Liver (tissue), 9 donors: ENCODE measurements around a stretch of chr13.

DNA sequence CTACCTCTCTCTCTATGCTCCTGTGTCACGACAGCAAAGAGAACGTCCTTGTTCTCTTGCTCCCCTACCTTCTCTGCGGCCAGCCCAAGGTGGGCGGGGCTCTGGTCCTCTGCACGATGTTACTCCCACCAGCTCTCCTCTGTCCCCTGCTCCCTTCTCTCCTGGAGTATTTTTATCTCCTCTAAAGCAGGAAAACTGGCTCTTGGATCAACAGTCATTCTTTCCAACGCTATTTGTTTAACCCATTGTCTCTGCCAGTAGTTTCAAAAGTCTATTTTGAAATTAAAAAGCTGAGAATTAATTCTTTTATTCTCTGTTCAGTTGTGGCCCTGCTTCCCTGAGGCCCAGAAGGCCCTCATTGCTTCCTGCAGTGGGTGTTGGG is 36.4 kb upstream of the DGKH start:
- PRO-cap, 5 experiments: no peak in any of the 5 experiments
- RAMPAGE, long total RNA, 2 experiments: no peak in any of the 2 experiments
- RRBS: no CpG with 5 or more reads among the region's 6 CpGs

- PRO-cap, 5 experiments: no peak in any of the 5 experiments
- RAMPAGE, long total RNA, 2 experiments: no peak in any of the 2 experiments
- RRBS: 20% methylated on average over 3 of the region's 14 CpGs
These were observed 654 bp upstream of the AKAP11 start for GRCh38 chr13:42271267-42271729.

DNA sequence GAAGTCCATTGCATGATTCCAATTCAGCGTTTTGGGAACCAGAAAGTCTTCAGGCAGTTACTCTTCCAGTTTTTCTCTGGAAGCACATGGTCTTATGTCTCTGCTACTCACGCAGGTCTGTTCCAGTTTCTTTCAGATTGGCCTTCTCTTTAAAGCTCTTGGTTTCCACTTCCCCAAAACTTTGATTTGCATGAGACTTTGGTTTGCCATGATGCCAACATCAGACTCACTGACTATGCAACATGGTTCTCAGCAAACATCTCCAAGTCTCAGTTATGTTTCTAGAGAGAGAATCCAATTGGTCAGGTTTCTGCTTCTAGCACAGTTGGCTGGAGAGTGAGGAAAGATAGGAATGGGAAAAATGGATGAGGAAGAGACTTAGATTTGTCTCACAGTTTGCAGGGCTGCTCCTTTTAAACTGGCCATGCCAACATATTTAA is 3.2 kb downstream of the AKAP11 start:
- PRO-cap, 5 experiments: no peak in any of the 5 experiments
- RAMPAGE, long total RNA, 2 experiments: no peak in any of the 2 experiments
- RRBS: no CpG with 5 or more reads among the region's 2 CpGs

DNA sequence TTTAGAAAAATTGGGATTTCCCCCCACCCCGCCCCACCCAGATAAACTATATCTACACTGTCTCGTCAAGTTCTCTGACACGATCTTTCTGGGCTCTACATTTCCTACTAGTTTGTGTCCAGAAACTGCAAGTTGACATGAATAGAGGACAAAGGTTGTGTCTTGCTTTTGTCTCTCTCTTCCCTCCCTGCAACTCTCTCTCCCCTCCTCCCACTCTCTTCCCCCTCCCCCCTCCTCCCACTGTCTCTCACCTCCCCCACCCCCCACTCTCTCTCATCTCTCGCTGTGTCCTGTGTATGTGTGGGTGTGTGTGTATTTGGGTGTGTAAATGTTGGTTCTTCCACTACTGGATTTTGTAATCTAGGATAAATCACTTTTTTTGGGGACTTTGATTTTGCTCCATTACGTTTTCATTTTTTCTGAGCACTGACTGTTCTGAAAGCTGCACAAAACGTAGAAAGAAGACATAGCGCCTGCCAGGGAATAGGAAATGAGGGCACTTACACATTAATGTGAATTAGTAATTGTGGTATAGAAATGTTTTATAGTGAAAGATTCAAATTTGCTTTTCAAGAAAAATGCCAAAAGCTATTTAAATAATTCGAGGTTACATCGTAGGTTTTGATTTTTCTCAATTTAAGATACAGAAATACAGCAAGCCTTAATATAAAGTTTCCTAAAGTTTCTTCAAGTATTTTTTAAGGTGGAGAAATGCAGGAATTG is 48.5 kb downstream of the AKAP11 start:
- PRO-cap, 5 experiments: peak in 4 of 5 experiments; most common plus-strand start position 77 of the sequence (in 2); most common minus-strand start position 189 of the sequence (in 3)
- RAMPAGE, long total RNA, 2 experiments: no peak in any of the 2 experiments
- RRBS: no CpG with 5 or more reads among the region's 9 CpGs

DNA sequence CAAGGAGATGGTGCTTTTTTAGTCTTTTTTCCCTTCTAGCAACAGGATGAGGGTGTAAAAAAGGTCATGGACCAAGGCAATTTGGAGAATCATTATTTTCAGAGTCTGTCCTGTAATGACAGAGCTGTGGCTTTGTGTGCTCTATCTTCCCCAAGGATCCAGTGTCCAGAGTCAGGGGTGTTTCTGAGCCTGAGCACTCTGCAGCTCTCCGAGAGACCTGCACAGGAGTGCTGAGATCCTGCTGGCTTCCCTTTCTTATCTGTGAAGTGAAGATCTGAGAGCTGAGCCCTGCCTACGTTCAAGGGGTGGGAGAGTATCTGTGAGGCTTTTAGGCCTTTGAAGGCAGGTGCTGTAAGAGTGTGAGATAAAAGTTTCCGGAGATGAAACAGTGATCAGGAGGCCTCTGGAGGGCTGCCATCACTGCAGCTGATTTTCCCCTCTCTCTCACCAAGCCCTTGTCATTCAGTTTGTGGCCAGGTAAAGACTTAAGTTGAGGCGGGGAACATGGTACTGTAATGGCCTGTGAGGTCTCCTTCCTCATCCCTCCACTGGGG is 83.1 kb downstream of the AKAP11 start:
- PRO-cap, 5 experiments: no peak in any of the 5 experiments
- RAMPAGE, long total RNA, 2 experiments: no peak in any of the 2 experiments
- RRBS: no CpG with 5 or more reads among the region's 4 CpGs

DNA sequence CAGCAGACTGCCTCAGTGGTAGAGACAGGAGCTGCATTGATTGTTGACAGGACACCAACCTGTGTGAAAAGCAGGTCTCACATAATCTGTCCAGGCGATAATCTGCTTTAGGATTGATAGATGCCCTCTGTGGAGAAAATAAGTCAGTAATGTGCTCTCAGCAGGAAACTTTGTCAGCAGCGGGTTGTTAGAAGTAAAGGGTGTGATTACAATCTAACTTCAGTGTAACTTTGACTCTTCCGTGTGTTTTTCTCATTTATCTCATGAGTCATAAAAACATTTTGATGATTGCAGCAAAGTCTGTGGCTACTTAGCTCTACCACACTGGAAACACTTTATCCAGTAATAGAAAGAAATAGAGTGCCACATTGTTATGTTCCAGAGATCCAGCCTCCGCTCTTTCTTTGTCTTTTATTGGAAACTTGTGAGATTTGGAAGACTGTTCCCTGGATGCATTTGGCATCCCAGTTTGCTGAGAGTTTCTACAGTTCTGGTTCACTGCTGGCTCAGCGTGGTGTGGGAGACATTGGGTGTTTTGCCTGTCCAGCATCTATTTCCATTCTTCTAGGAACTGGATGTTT is 121.3 kb downstream of the AKAP11 start:
- PRO-cap, 5 experiments: no peak in any of the 5 experiments
- RAMPAGE, long total RNA, 2 experiments: no peak in any of the 2 experiments
- RRBS: no CpG with 5 or more reads among the region's 5 CpGs

GRCh38 chr13:42575749-42576507 is 2.0 kb downstream of the TNFSF11 start:
- PRO-cap, 5 experiments: no peak in any of the 5 experiments
- RAMPAGE, long total RNA, 2 experiments: no peak in any of the 2 experiments
- RRBS: no CpG with 5 or more reads among the region's 11 CpGs

DNA sequence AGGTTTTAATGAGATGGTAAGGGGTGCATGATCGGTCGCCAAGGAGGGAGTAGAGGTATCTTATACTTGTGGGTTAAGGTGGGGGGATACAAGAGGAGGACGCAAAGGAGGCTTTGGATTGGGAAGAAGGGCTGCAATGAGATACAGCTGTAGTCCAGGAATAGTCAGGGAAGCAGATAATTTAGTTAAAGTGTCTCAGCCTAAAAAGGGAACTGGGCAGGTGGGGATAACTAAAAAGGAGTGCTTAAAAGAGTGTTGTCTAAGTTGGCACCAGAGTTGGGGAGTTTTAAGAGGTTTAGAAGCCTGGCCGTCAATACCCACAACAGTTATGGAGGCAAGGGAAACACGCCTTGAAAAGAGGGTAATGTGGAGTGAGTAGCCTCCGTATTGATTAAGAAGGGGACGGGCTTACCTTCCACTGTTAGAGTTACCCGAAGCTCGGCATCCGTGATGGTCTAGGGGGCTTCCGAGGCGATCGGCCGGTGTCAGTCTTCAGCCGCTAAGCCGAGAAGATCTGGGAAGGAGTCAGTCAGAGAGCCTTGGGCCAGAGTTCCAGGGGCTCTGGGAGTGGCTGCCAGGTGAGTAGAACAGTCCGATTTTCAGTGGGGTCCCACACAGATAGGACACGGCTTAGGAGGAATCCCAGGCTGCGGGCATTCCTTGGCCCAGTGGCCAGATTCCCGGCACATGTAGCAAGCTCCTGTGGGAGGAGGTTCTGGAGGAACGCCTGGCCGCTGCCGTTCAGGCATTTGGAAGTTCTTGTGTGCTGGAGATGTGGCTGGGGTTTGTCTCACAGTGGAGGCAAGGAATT is 89.0 kb downstream of the FAM216B start:
- PRO-cap, 5 experiments: no peak in any of the 5 experiments
- RAMPAGE, long total RNA, 2 experiments: no peak in any of the 2 experiments
- RRBS: no CpG with 5 or more reads among the region's 23 CpGs

DNA sequence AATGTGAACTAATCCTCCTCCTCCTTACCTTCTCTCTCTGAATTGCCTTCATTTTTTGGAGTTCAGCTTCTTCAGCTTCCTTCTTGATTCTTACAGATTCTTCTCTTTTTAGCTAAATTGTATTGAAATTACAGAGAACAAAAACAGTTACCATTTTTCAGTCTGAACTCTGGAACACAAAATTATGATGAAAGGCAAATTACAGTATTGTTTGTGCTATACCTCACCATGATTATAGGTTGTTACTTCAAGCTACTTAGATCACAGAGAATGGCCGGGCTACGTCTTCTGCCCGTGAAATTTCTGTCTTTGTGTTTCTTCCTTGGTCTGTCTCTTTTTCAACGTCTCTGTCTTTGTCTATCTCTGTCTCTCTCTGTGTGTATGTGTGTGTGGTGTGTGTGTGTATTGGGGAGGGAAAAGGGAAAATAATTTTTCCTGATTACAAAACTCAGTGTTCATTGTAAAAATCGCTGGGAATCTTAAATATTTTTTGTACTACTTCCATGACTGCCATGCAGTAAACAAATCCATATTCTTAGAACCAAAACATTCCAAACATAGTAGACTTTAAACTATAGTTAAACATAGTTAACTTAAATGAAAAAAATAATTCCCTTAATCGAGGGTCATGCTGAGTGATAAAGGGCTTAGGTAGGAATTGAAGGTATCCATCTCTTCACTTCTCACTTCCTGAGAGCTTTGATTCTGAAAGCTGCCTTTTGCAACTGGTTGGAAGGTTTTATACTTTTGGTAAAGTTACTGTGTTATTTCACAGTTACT is 28.6 kb downstream of the EPSTI1 start:
- PRO-cap, 5 experiments: no peak in any of the 5 experiments
- RAMPAGE, long total RNA, 2 experiments: no peak in any of the 2 experiments
- RRBS: no CpG with 5 or more reads among the region's 6 CpGs

GRCh38 chr13:43327525-43328065 is 304.2 kb downstream of the DNAJC15 start:
- PRO-cap, 5 experiments: no peak in any of the 5 experiments
- RAMPAGE, long total RNA, 2 experiments: no peak in any of the 2 experiments
- RRBS: no CpG with 5 or more reads among the region's 1 CpG

DNA sequence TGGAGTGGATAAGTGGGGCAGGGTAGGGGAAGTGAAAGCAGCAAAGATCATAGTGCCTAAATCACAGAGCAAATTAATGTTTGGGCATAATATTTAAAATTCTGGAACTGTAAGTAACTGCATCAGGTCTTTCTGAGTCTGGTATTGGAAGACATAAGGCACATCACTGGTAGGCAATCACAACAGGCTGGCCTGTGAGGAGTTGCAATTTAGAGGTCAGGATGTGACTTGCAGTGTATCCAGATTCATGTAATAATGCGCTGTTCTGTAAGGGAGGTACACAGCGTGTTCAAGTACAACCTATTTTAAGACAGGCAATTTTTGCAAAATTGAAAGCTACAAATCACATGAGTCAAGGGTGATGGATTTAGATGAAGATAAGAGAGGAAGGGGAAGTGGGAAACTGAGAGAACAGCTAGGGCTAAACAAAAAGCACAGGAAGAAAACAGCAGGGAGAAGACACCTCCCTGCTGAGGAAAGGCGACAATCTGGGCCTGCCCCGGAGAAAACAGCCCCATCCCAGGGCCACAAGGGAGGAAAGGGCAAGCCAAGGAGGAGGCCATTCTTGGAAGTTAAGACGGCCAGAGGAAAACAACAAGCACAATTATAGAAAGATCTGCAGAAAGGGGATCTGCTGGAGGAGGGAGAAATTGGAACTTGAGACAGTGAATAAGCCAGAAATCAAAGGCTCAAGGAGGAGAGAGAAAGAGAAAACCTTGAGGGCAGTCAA is 138.2 kb downstream of the LACC1 start:
- PRO-cap, 5 experiments: no peak in any of the 5 experiments
- RAMPAGE, long total RNA, 2 experiments: no peak in any of the 2 experiments
- RRBS: no CpG with 5 or more reads among the region's 5 CpGs

DNA sequence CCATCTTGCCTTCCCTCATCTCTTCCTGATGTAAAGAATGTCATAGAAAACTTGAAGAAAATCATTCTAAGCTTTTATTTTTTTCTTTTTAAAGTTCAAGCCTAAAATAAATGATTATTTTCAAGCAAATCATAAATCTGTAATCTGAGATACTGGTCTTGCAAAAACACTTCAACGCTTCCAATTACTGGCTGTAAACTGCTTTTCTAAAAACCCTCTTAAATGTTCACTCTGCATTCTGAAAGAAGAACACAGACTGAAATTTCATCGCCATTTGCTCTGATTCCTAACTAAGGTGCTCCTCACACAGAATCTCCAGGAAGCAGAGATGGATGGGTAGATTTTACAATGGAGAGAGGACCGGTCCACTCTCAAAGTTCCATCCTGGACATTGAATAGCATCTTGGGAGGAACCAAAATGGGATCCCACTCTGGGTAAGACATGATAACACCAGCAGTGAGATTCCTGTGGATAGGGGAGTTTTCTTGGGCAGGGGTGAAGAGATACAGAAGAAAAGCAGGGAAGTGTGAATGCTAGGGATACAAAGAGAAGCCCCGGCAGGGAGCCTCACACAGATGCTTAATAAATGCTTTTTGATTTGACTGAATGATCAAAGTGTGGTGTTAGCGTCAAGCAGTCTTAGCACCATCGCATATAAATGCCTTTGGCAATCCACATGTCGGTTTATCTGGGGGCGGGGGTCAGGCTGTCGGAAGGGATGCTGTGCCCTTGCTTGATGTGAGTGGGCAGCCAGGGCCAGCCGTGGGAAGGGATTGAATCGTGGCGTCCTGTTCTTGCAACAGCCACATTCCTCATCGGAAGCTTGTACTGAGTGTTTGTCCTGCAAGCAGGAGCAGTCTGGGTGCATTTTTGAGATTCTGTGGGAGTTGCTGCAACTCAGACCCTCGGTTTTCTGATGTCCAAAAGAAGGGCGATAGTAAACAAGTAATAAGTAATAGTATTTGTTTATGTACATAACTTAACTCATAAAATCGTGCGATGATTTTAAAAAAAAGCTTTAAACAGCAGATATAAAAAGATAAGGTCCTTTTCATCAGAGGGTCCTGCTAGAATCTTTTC is 108.4 kb downstream of the SMIM2 start:
- PRO-cap, 5 experiments: no peak in any of the 5 experiments
- RAMPAGE, long total RNA, 2 experiments: no peak in any of the 2 experiments
- RRBS: no CpG with 5 or more reads among the region's 17 CpGs

DNA sequence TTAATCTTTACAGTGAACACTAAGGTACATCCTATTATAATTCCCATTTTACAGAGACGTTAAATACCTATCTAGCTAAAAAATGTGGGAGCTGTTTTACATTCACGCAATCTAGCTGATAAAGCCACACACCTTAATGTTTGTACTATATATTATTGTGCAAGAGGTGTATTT is 18.2 kb downstream of the SMIM2 start:
- PRO-cap, 5 experiments: no peak in any of the 5 experiments
- RAMPAGE, long total RNA, 2 experiments: no peak in any of the 2 experiments
- RRBS: no CpG with 5 or more reads among the region's 2 CpGs

- PRO-cap, 5 experiments: no peak in any of the 5 experiments
- RAMPAGE, long total RNA, 2 experiments: no peak in any of the 2 experiments
- RRBS: no CpG with 5 or more reads among the region's 6 CpGs
These were observed 5.5 kb downstream of the SMIM2 start for GRCh38 chr13:44155585-44155998.

DNA sequence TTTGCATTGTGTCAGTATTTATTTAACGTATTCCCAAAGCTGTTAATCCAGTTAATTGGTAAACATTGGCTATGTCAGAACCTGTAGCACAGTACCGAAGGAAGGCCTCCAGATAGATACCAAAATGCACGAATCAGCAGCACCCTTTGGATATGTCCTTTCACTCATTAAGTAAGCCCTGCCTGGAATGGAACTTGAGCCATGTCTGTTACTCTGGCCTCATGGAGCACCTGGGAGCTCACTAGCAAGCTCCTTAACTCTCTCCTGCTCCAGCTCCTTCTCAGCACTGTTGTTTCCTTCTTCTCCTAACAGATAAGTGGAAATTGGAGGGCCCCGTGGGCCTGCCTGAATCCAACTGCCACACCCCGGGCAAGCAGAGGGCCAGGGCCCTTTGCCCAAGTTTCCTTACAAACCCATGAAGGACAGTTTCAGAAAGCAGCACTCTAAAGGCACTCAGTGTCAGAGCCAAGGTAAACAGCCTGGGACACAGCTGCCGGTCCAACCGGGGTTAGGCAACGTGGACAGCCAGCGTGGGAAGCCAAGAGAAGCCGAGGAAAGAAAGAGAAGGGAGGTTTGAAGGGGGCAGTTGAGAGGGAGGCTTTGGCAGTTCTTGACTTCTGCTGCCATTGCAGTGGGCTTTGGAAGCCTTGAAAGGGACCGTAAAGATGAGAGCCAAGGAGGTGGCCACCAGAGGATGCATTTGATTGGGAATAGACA is 57.7 kb upstream of the SMIM2 start:
- PRO-cap, 5 experiments: no peak in any of the 5 experiments
- RAMPAGE, long total RNA, 2 experiments: no peak in any of the 2 experiments
- RRBS: no CpG with 5 or more reads among the region's 11 CpGs

GRCh38 chr13:44270867-44271586 is 102.6 kb upstream of the SERP2 start:
- PRO-cap, 5 experiments: no peak in any of the 5 experiments
- RAMPAGE, long total RNA, 2 experiments: no peak in any of the 2 experiments
- RRBS: no CpG with 5 or more reads among the region's 8 CpGs

- PRO-cap, 5 experiments: no peak in any of the 5 experiments
- RAMPAGE, long total RNA, 2 experiments: no peak in any of the 2 experiments
- RRBS: no CpG with 5 or more reads among the region's 1 CpG
These were observed 81.1 kb upstream of the SERP2 start for GRCh38 chr13:44292430-44293094.

DNA sequence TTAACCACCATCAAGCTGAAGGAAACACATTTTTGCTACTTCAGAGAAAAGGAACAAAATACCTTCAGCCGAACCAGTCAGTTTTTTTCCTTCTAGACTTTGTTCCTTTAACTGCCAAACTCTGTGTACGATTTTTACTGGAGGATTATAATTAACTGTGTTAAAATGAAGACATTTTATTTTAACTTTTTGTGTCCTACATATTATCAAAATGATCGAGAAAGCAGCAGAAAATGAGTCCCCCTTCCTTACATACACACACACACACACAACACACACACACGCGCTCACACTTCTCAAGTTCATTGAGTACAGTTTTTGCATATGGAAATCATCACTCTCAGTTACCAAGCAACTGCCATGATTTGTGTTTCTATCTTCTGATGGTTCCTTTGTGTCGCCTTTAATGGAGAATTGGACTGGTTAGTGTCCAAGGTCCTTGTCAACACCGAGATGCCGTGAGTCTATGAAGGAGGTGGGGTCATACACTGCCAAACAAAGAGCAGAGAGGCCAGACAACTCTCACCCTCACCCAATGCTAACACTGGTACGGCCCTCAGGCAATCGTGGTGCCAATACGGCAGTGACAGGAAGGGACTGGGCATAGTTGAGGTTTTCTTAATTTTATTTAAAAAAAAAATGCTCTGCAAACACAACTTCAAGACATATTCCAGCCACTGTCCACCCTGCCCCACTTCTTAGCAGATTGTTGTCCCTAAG is 9.7 kb upstream of the SERP2 start:
- PRO-cap, 5 experiments: no peak in any of the 5 experiments
- RAMPAGE, long total RNA, 2 experiments: no peak in any of the 2 experiments
- RRBS: no CpG with 5 or more reads among the region's 11 CpGs

GRCh38 chr13:44403368-44404006 is 29.9 kb downstream of the SERP2 start:
- PRO-cap, 5 experiments: peak in 5 of 5 experiments; most common plus-strand start chr13:44403908 (in 5); most common minus-strand start chr13:44403757 (in 1)
- RAMPAGE, long total RNA, 2 experiments: no peak in any of the 2 experiments
- RRBS: no CpG with 5 or more reads among the region's 10 CpGs

DNA sequence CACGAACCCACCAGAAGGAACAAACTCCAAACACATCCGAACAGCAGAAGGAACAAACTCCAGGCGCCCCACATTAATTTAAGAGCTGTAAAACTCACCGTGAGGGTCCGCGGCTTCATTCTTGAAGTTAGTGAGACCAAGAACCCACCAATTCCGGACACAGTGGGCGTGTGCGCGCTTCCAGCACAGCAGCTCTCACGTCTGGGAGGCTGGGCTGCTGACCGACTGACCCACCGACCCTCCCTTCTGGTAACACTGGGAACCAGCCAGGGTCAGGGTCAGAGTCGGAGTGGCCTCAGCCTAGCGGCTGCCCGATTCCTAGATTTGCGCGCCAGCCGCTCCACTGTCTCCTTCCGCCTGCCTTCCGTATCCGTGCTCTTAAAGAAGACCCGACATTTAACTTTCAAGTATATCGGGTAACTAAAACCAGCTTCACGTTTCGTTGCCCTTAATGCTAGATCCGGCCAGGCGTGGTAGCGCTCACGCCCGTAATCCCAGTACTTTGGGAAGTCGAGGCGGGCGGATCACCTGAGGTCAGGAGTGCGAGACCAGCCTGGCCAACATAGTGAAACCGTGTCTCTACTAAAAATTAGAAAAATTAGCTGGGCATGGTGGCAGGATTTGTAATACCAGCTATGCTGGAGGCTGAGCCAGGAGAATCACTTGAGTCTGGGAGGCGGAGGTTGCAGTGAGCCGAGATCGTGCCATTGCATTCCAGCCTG is 41.1 kb downstream of the SERP2 start:
- PRO-cap, 5 experiments: no peak in any of the 5 experiments
- RAMPAGE, long total RNA, 2 experiments: no peak in any of the 2 experiments
- RRBS: no CpG with 5 or more reads among the region's 39 CpGs